Tongue (tissue), 2 donors: ENCODE data around the gene LRIG2.

DNA sequence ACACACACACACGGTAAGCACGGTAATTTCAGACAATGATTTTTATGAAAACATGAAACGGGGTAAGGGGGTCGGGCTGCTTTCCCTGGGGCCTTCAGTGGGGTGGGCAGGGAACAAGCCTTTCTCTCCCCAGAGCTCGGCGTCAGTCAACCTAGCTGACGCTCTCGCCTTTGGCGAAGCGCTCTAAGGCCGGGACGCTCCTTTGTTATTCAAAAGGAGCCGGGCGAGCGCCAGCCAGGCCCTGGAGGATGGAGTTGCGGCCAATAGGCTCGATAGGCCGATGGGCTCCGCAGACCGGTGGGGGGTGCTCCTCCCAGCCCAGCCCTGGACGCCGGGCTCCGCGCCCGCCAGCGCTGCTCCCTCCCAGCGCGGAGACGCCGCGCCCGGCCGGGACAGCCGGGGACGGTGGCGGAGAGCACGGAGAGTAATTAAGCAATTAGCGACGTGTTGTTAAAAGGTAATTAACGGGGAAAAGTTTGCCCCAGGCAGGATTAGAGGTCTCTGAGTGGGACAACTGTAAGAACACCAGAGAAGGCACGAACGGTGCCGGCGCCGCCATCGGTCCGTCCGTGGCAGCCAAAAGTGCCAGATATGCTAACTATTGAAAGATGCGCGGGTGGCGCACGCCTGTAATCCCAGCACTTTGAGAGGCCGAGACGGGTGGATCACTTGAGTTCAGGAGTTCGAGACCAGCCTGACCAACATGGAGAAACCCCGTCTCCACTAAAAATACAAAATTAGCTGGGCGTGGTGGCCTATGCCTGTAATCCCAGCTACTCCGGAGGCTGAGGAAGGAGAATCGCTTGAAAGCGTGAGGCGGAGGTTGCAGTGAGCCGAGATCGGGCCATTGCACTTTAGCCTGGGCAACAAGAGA lies 1.1 kb upstream of the INKA2 start:
- RAMPAGE, long total RNA, result no peak

DNA sequence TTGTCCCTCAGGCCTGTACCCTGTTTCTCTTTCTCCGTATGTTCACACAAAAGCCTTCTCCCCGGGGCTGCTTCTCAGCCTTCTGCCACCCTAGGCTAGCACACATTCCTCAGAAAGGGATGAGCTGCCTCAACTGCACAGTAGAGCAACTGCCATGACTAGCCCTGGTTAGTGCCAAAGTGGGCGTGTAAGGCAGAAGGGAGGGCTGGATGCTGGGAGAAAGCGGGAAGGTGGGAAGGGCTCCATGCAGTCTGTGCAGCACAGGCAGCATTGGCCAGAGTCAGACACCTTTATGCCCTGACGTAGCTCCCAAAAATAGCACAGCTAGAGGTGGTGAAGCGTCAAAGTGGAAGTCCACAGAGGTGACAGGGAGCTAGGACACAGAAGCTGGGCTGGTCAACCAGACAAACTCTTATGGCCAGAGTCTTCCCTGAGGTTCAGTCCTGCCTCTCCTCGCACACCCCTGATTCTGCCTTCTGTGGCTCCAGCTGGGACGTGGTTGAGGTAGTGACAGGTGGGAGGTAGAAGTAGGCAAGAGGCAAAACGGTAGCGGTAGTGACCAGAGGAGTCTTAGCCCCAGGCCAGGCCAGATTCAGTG lies 45.4 kb downstream of the DDX20 start:
- RAMPAGE, long total RNA, result no peak

DNA sequence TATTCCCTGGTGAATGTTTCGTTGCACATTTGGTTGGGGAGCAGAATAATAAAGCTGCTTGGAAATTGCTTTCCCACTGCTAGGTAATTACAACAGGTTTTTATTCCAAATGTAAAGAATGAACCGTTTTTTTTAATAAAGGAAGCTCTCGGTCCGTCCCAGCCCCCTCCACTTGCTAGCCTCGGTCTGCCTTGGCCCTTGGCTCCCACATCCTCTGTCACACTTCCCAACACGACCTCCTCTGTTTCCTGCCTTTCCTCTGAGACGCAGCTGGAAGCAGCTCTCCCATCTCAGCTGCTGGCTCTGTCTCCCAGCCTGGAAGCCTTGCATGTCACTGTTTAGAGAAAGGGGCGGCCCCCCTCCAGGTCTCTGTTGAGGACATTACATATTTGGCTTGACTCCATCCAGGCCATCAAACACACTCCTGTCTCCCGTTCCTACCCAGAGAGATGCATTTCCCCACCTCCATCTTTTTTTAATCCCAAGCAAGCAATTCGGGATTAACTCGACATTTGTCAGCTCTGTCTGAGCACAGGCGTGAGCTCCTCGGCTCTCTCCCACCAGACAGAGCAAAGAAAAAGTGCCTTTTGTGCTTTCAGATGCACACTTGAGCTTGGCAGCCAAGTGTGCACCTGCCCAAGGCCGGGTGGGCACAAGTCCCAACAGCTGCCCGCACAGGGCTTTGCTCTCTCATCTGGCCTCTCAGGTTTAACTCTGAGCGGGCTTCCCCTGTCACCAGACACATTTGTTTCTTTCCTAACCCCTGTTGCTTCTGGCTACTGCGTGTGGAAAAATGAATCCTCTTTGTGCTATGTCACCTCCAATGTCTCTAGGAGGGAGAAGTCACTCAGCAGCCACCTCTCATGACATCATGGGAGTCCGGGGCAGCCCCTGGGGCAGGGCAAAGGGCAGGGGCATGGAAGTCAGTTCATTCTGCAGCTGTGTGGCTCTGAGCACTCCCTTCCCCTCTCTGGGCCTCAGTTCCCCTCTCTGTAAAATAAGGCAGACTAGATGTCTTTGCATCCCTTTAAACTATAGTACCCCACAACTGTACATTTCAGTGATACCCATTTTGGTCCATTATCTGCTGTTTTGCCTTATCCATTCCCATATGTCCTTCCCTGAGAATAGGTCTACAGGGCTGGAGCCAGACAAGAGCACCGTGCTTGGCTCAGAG lies 108.3 kb downstream of the KCND3 start:
- RAMPAGE, long total RNA, result no peak

DNA sequence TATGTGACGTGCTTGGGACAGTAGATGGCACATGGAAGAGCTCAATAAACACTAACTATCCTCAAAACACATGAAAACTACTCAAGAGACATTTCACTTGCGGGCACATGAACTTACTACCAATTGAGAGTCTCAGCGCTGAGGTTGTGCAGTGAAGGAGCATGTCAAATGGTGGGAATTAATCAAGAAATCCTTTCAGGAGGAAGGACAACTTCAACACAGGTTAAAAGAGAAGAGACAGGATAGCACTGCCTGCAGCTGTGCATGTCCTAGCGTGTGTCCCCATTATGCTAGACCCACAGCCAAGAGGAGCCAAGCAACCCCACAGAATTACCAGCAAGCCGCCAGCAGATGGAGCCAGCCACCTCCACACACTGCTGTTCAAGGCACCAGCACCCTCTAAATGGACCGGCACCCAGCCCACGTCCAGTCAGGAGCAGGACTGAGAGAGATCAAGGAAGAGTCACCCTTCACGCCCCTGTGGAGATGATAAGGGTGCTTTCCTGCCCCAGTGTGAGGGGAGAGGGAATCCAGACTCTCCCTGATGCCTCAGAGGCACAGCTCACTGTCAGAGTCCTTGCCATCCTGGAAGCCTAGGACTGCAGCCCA lies 37.3 kb upstream of the CTTNBP2NL start:
- RAMPAGE, long total RNA, result no peak

DNA sequence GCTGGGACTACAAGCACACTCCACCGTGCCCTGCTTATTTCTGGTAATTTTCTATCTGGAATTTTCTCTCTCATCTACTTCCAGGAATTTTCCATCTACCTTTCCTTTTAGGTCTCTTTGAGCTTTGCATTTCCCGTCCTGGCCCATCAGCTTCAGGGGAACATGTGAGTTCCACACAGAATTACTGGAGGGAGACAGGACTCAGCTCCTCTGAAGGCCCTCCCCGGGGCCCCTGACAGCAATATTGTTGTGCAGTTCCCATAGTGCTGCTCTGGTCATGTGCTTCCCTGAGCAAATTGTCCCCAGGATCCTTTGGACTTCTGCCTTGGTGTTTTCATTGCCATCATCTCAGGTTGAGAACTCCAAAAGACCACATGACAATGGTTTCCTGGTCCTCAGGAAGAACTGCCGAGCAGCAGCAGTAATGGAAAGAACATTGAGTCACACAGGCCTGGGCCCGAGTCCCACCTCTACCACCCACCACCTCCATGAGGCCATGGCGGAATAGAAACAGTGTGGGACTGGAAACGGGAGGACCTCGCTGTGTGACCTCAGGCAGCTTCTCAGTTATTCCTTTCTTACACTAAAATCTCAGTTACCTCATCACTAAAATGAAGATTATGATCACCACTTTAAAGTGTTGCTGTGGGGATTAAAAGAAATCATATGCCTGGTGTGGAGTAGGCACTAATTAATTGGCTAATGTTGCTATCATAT lies 6.3 kb upstream of the CTTNBP2NL start:
- RAMPAGE, long total RNA, result no peak

DNA sequence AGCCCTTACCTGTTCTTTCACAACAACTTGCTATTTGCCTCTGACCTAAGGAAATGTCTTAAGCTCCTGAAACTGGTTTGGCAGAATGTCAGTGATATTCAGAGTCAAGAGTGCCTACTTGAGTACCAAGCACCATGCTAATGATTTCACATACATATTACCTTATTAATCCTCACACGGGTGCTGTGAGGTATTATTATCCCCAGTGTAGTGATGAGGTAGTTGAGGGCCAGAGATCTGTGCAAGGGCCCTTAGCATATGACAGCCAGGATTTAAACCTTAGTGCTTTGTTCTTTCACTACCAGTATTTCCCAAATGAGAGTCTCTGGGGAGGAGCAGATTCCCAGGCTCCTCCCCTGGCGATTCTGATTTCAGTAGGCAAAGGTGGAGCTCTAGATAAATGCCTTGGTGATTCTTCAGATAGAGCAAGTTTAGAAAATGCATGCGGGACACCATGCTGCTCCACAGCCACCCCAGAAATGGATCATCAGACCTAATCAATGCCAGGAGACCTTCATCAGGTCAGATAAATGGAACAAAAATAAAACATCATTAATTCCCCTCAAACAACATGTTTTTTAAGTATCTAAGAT lies 47.4 kb upstream of the WNT2B start:
- RAMPAGE, long total RNA, result no peak

DNA sequence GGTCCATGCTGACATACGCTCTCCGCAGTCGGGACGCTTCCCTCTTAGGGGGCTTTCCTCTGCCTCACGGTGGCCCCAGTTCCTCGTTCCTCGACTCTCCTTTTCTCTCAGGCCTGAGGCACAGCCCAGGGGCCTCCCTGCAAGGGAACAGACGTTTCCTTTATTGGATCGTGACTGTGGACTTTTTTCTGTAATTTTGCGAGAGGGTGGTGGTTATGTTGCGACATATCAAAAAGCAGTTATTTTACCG lies 283 bp downstream of the CAPZA1 start:
- RAMPAGE, long total RNA, result no peak

- RAMPAGE, long total RNA, result no peak
These were observed 1.7 kb upstream of the MOV10 start for GRCh38 chr1:112672463-112673520.

DNA sequence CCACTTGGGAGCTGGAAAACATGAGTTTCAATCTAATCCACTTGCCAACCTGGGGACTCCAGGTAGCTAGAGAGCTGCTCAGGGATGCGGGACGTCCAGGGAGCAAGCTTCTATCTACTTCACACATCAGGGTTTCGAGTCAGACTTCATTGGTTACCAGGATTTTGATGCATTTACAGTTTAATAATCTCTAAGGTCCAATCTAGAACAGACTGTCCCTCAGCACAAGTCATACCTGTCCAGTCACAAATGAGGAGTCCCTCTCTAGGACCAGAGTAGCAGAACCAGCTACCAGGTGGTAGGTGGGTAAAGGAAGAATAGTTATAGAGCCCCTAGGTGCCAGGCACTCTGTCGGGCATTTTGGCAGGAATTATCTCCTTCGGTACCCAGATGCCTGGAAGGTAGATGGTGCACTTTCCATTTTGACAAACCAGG lies 2.9 kb downstream of the RHOC start:
- RAMPAGE, long total RNA, result no peak

DNA sequence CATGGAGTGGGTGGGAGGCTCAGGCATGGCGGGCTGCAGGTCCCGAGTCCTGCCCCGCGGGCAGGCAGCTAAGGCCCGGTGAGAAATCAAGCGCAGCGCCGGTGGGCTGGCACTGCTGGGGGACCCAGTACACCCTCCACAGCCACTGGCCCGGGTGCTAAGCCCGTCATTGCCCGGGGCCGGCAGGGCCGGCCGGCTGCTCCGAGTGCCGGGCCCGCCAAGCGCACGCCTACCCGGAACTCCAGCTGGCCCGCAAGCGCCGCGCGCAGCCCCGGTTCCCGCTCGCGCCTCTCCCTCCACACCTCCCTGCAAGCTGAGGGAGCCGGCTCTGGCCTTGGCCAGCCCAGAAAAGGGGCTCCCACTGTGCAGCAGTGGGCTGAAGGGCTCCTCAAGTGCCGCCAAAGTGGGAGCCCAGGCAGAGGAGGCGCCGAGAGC lies 101.4 kb downstream of the SLC16A1 start:
- RAMPAGE, long total RNA, result no peak

DNA sequence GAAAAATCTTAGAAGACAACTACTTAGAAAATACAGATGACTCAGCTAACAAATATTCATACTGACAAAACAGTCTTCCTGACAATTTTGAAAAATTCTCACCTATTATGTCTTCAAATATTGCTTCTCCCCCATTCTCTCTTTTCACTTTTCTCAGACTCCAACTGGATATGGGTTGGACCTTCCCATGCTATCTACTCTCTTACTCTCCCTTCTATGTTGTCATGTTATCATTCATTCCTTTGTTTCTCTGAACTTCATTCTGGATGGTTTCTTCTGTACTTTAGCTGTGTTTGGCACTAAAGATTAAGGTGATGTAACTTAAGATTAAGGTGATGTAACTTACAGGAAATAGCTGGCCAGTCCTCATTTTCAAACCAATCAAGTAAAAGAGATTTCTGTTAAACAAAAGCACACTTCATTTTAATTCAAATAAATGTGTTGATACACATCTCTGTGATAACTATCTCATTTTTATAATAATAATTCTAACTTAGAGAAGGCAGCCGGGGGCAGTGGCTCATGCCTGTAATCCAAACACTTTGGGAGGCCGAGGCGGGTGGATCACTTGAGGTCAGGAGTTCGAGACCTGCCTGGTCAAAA lies 20.2 kb downstream of the SLC16A1 start:
- RAMPAGE, long total RNA, result no peak

- RAMPAGE, long total RNA, result no peak
These were observed 40.0 kb upstream of the SLC16A1 start for GRCh38 chr1:112995961-112996349.

- RAMPAGE, long total RNA, result no peak
These were observed 29.4 kb upstream of the LRIG2 start for GRCh38 chr1:113043563-113044028.

DNA sequence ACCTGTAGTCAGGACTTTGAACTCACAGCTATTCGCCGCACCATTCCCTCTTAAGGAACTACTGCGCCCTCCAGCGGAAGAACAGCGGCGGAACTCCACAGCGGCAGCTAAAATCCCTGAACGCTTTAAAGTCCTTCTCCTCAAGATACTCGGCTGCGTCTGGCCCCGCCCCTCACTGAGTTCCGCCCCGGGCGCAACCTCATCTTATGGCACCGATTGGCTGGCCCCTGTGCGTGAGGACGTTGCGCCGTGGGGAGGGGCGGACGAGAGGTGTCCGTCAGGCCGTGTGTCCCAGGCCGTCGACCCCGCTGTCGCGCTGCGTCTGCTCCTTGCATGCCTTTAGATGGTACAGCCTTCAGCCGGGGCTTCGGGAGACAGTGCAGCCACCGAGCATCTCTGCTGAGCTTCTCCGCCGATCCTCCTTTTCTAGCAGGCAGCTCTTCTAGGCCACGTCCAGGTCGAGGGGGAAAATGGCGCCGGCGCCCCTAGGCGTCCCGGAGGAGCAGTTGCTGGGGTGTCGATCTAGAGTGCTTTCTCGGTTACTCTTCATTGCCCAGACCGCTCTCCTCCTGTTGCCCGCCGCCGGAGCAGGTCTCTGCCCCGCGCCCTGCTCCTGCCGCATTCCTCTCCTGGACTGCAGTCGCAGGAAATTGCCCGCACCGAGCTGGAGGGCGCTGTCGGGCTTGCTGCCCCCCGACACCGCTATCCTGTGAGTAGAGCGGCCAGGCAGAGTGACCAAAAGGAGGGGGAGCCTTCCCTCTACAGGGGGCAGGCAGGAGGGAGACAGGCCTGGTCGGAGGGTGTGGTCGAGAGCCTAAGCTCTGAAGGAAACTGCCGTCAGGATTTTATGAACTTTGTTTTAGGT lies at the start of gene LRIG2:
LRIG2 (plus strand) TSS at position 262 of the 865 bp plus-strand sequence.
- RAMPAGE, long total RNA, result start-site peak on the plus strand centred at position 246 of the sequence, 33 bp wide, 66 and 94 reads in 2 replicates

DNA sequence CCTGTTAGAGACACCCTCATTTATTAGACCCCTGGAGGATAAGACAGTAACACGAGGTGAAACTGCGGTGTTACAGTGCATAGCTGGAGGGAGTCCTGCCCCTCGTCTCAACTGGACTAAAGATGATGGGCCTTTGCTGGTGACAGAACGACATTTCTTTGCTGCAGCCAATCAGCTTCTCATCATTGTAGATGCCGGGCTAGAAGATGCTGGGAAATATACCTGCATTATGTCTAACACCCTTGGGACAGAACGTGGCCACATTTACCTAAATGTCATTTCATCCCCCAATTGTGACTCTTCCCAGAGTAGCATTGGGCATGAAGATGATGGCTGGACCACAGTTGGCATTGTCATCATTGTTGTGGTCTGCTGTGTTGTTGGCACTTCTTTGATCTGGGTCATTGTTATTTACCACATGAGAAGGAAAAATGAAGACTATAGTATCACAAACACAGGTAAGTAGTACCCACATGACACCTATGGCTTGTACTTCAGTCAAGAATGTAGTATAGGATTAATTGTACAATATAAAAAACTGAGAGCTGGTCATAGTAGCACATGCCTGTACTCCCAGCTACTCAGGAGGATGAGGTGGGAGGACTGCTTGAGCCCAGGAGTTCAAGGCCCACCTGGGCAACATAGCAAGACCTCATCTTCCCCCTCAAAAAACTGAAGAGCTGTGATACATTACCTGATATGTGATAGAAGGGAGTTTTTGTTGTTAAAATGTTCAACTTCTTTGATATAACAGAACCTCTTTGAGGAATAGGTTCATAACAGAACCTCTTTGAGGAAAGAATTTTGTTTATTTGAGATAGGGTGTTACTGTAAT lies 41.6 kb downstream of the LRIG2 start:
- RAMPAGE, long total RNA, result no peak

GRCh38 chr1:113438194-113438753 lies 48.0 kb downstream of the MAGI3 start:
- RAMPAGE, long total RNA, result no peak

DNA sequence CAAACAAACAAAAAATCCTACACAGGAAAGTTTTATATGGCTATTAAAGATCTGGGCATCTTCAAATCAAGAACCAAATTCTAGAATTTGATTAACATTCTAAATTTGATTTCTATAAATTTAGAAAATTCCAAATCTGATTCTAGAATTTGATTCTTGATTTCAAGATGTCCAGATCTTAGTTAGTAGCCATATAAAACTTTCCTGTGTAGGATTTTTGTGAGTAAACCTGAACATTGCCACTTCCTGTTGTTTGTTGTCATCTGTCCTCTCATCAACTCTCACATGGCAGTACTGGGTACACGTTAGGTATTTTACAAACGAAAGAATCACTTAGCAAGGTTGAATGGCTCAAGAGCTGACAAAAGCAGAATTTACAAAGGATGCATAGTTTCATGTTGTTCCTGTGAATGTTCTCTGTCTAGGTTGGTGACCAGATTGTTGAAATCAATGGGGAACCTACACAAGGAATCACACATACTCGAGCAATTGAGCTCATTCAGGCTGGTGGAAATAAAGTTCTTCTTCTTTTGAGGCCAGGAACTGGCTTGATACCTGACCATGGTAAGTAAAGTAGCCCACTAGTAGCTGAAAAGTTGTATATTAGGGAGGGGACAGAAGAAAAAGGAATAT lies 78.4 kb downstream of the PHTF1 start:
- RAMPAGE, long total RNA, result no peak

DNA sequence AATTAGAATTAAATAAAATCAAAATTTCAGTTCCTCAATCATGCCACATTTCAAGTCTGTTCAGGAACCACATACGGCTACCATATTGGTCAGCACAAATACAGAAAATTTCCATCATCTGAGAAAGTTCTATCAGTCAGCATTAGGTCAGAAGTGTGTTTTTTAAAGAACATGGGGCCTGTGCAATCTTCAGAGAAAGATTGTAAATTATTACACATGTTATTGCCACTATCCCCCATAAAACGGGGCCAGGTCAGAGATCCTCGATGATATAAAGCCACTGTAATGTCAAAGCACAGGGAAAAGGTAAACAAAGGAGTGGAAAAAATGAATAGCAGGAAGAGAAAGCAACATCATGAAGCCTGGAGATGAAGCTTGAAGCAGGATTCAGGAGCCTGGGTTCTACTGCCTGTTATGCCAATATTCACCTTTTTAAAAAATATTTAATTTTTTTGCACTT lies 2.4 kb downstream of the RSBN1 start:
- RAMPAGE, long total RNA, result no peak

- RAMPAGE, long total RNA, result no peak
These were observed 16.7 kb downstream of the BCL2L15 start for GRCh38 chr1:113870460-113871246.

DNA sequence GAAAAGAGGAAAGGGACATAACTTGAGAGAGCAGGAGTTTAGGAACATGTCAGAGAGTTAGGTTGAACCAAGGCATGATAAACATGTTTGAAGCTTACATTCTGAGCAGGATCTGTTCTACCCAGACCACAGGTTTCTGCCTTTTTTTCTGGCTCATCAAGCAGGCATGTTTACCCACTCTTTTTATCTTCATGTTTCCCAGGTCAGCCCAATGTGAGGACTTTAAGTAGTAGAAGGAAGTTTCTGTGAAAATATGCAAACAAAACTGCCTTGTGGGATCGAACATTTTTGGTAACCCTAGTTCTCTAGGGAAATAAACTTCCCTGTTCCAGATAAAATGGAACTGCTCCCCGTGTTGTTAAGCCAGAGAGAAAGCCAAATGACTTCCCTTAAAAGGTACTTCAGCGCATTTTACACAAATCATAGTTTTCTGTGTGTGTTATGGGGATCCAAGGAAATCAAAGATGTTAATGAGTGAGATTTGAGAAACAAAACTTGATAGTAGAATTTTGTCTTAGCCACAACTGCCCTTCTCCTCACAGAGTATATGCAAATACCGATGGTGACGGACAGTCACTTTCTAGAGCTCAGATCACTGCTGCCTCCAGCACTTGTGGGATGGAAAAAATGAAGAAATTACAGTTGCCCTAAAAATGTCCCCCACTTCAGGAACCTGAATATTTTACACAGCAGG lies 831 bp upstream of the HIPK1 start:
- RAMPAGE, long total RNA, result no peak